ENCODE data around the genes MAU2 and ZNF85.

DNA sequence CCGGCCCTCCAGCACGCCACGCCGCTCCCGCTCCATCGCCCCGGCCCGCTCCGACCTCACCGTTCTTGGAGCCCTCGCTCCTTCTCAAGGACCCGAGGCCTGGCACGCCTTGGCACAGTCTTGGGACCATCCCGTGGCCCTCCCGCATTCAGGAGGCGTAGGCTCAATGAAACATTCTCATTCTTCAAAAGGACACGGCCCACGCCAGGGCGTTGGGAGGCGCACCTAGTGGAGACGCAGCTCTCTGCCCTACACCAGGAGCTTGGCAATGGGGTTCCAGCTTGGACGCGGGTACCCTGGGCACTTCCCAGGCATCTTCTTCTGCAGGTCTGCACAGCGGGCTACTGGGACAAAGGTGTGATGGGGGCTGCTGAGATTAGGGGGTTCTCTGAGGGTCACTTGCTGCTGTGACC is 549 bp upstream of the CERS1 start:
- PRO-cap = no peak

GRCh38 chr19:19057381-19058261 is 6.2 kb upstream of the SLC25A42 start:
- PRO-cap = no peak

DNA sequence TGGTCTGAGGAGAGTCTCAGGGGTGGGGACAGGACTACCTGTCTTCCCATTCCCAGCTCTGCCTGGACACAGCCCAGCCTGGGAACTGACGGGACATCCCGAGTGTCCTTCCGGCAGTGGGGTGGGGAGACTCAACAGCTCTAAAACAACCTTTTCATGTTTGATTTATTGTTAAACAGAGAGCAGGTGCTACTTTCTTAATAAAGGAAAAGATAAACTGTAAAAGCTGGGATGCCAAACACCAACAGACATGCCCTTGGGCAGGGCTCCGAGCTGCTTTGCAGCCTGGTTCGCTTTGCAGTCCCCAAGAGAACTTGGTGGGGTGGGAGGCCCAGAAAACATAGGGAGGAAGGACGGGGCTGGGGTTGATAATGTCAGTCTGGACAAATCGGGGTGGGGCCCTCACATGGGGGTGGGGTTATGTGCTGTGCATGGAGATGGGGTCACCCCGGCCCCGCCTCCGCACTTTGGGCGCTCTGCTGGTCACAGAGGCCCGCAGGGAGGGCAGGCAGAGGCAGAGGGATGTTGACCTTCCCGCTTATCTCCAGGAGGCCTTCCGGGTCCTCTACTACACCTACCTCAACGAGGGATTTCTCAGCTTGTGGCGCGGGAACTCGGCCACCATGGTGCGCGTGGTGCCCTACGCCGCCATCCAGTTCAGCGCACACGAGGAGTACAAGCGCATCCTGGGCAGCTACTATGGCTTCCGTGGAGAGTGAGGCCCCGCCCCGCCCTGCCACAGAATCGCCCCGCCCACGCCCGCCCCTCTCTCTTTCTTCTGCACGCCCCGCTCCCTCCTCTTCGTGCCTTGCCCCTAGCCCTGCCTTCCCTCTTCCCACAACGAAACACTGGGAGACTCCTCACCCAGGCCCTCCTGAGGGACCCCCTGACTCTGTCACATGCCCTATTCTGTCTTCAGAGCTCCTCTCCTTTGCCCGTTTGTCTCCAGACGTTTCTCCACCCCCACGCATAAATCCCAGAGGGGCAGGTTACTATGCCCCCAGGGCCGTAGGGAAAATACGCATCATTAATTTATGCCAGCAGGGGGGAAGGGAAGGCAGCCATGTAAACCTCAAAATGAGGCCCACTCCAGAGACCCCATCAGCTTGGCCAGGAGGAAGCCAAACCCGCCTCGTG is 32.9 kb downstream of the TMEM161A start:
- PRO-cap = bidirectional peak, plus-strand start at position 840 of the sequence, minus-strand start at position 735 of the sequence

GRCh38 chr19:19202393-19202795 is 820 bp downstream of the NR2C2AP start:
- PRO-cap = no peak

DNA sequence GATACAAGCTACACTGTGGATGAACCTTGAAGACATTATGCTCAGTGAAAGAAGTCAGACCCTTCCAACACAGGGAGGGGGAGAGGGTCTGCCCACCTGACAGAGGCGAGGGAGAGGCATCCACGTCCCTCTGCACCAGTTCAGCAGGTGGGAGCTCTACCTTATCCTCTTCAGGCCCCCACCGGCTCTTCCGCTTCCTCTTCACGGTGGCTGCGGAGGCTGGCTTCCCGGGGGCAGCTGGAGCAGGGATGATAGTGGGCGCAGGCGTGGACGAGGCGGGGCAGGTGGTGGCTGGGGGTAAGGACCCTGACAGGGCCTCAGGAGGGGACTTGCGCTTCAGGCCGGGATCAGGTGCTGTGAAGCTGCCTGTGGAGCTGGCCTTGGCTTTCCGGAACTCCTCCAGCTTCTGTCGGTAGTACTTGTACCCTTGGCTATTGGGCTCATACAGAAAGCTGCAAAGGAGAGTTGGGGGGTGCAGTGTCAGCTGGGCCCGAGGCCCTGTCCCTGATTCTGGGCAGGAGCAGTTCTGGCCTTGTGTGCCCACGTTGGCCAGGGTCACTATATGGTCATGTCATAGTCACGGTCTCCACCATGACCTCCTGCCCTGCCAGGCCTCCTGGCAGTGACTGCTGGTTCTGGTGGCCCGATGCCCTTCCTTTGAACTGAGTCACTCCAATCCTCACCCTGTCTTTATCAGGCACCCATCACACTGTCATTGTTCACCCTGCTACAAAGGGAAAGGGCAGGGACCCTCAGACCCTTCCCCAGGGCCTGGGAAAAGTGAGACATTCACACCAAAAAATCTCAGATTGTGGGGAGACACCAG is 23.2 kb downstream of the SUGP1 start:
- PRO-cap = no peak

DNA sequence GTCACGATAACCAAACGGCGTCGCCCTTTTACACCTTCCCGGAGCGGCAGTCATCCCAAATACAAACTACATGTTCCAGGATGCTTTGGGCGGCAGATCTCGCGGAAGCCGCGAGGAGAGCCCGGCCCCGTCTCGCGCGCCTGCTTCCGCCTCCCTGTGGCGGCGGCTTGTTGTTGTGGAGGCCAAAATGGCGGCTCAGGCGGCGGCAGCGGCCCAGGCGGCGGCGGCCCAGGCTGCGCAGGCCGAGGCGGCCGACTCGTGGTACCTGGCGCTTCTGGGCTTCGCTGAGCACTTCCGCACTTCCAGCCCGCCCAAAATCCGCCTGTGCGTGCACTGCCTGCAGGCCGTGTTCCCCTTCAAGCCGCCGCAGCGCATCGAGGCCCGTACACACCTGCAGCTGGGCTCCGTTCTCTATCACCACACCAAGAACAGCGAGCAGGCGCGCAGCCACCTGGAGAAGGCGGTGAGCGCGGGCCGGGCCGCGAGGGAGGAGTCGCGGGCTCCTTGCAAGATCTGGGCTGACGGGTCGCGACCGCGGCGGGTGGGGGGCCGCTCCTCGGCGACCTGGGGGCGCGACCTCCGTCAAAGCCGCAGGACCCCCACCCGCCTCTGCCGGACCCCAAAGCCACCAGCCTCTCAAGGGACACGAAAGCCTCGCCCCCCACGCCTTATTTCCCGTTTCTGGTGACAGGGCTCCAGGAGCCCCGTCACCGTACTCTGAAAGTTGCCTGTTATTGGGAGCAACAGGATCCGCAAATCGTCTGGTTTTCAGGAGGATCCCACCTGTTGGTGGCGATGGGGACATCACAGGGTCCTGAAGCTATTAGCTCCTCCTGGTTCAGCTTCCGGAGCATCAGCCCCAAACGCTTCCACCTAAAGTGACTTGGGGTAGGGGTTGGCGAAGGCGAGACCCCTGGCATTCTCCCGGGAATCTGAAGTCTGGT is at the start of gene MAU2:
TSS of gene MAU2 (plus strand) at position 157 of the 944 bp plus-strand sequence.
- PRO-cap = bidirectional peak, plus-strand start at position 185 of the sequence, minus-strand start outside the sequence

- PRO-cap = bidirectional peak, plus-strand start at chr19:19377996, minus-strand start at chr19:19377853
Observed at GRCh38 chr19:19377551-19378136, 27.8 kb upstream of the GATAD2A start.

- PRO-cap = no peak
Observed at GRCh38 chr19:19442809-19443846, 37.7 kb downstream of the GATAD2A start.

GRCh38 chr19:19503240-19503622 is 12.1 kb downstream of the TSSK6 start:
- PRO-cap = no peak

DNA sequence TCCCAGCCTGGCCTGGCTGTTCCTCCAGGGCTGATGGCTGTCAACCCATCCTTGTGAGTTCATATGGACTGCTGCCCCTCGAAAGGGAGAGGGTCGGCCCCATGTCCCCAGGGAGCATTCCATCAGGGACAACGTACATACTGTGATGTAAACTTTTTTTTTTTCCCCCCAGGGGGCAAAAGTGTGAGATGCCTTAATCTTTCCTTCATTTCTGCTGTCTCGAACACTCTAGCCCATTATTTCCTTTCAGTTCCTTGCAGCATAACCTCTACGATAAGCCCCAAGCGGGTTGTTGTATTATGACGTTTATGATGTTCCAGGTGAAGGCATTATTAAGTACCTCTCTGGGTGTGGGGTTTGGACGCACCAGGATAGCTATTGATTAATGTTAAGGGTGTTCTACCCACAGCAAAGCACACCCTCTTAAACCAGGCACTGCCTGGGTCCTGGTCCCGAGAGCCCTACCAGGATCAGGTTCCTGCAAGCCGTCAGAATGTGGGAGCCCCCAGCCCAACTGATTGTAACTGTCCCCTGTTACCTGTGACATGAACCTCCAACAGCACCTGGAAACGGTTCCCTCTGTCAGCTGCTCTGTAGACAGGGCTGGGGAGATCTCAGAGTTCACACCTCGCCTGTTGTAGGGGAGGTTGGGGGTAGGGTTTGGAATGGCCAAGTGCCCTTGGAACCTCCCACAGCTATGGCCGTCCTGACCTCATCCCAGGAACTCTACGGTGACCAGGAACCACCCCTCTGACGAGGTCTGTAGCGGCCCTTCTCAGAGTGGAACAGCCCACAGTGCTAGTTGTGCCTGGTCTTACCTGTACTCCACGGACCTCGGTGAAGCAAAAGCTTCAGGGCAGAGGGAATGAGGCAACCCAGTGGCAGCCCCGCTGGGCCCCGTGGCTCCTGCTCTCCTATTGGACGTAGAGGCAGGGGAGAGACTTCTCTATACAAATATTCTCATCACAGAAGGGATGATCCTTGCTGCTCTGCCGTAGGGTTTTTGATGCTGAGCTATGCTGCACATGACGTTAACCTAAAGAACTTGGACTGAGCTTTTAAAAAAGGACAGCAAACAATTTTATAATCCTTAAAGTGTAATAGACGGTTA is 7.4 kb downstream of the TSSK6 start:
- PRO-cap = no peak

DNA sequence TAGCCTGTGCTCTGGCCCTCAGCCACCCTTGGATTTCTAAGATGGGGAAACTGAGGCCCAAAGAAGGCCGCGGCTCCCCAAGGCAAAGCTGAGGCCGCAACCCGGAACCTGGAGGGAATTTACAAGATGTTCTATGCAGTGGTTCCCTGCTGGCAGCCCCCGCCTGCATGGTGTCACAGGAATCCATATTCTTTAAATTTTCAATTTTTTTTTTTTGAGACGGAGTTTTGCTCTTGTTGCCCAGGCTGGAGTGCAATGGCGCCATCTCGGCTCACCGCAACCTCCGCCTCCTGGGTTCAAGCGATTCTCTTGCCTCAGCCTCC is 525 bp downstream of the NDUFA13 start:
- PRO-cap = no peak

GRCh38 chr19:19525399-19525864 is 3.3 kb upstream of the YJEFN3 start:
- PRO-cap = no peak

GRCh38 chr19:19615187-19615562 is 3.3 kb downstream of the PBX4 start:
- PRO-cap = no peak

- PRO-cap = no peak
Observed at GRCh38 chr19:19655177-19655734, 8.2 kb downstream of the ATP13A1 start.

DNA sequence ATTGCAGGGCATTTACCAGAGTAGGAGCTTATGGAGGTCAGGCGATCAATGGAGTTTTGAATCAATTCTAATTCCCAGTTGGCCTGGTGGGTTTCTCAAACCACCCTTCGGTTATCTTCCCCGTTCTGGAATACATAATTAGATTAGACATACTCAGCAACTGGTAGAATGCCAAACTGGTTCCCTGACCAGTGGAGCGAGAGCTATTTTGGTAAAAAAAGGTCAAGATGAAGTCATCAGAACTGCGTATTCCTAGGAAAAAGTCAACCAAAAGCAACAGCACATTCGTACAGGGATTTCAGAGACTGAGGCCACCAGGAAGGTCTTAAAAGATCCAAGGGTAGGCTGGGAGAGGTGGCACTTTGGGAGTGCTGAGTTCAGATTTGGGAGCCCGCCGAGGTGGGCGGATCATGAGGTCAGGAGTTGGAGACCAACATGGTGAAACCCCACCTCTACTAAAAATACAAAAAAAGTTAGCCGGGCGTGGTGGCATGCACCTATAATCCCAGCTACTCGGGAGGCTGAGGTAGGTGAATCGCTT is 29.7 kb upstream of the ZNF14 start:
- PRO-cap = no peak

DNA sequence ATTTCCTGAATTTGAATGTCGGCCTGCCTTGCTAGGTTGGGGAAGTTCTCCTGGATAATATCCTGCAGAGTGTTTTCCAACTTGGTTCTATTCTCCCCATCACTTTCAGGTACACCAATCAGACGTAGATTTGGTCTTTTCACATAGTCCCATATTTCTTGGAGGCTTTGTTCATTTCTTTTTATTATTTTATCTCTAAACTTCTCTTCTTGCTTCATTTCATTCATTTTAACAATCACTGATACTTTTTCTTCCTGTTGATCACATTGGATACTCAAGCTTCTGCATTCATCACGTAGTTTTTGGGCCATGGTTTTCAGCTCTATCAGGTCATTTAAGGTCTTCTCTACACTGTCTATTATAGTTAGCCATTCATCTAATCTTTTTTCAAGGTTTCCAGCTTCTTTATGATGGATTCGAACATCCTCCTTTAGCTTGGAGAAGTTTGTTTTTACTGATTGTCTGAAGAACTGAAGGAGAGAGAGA is 61.0 kb downstream of the ZNF486 start:
- PRO-cap = no peak

DNA sequence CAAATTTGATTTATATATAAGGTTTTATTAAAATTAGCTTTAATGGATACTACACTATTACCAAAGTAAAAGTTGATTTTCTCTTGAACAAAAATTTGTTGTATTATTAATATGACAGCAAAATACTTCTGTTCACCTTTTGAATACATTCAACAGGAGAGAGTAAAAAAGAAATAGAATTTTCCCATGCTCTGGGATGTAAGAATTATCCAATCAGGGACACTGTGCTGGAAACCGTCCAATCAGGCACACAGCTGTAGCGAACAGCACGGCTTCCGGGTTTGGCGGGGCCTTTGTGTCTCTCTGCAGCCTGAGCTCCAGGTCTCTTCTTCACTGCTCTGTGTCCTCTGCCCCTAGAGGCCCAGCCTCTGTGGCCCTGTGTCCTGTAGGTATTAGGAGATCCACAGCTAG is 92.8 kb downstream of the ZNF737 start:
- PRO-cap = no peak

DNA sequence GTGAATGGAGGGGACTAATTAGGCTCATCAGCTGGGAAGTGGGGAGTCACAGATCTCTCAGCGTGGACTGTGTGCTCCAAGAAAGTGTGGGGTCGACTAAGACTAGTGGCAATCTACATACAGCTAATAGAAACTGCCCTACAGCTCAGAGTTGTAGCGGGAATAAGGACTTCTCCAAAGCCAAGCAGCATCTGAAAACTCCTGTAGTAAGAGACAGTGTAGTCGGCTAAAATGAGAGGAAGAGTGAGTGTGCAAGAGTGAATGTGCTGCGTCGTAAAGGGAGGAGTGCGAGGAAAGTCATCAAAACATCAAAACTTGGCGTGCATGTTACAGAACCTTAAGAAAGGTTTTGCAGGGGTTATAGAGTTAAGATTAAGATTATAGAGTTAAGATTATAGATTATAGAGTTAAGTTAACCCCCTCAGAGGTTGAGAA is 46.6 kb upstream of the ZNF737 start:
- PRO-cap = no peak

DNA sequence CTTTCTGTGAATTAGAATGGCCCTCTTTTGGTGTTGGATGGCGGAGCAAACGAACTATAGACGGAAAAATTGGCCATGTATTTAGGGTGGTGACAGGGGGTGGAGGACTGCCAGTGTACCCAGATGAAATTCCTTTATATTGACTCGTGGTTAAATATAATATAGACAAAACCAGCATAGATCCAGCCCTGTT is 46.9 kb upstream of the ZNF737 start:
- PRO-cap = no peak

DNA sequence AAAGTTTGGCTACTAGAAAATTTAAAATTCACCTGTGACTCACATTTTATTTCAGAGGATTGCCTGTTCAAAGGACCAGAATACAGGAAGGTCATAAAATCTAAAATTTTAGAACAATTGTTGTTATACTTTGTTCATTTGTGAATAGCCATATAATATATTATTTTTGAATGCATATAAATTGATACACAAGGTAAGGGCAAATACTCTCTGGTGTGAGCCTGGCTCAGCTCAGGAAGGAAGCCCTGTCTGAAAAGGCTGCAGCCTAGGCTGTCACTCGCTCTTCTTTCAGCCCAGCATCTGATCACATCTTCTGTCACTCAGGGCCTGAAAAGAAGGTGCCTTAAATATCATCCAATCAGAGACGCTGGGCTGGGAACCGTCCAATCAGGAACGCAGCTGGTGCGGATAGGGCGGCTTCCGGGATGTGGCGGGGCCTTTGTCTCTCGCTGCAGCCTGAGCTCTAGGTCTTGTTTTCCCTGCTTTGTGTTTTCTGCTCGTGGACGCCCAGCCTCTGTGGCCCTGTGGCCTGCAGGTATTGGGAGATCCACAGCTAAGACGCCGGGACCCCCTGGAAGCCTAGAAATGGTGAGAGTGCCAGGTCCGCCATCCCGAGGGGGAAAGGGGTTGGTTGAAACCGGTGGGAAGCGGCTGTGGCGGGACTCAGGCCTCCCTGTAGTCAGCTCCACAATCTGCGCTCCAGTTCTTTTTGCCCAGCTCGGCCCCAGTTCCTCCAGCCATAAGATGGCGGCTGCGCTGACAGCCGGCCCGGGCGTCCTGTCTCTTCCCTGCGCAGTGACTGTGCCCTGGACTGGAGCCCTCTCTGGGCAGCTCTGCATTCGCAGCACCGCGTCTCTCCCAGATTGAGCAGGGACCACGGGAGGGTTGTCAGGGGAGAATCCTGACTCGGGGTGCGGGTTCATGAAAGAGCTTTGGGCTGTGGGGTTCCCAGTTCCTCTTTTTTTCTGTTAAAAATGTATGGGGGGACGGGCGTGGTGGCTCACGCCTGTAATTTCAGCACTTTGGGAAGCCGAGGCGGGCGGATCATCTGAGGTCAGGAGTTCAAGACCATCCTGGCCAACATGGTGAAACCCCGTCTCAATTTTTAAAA is at the start of gene ZNF85:
TSS of gene ZNF85 (plus strand) at position 436 of the 1,111 bp plus-strand sequence.
- PRO-cap = bidirectional peak, plus-strand start at position 468 of the sequence, minus-strand start at position 302 of the sequence; unidirectional peak, plus-strand start at position 702 of the sequence

Data from mucosa of descending colon (tissue), 1 donor.